Mammary microvascular endothelial cell (primary cell): ENCODE measurements around a stretch of chr18.

DNA sequence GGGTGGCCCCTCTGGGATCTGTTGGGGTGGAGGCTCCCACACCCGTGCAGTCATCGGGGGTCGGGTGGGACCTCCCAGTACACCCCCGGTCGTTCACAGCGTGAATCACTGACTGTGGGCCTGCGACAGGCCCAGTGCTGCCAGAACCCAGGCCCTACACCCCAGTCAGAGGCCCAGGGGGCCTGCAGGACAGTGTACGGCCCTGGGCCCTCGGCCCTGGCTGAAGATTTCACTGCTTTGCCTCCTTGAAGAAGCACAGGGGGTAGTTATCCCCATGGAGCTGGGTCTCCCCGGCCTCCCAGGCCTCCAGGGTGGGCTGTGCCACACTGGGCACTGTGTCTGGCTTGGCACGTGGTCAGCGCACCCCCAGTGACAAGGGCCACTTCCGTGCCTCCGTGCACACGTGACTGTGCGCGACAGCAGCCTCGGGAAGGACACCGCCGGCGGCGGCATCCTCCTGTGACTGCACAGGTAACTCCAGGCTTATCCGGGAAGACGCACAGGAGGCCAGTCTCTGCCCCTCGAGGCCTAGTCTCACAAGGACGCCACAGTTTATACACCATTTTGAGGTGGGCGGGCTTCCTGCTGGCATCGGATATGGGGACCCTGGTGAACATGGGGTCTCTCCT is 6.1 kb downstream of the NFATC1 start:
- RAMPAGE, long total RNA, result no peak

GRCh38 chr18:79409708-79410218 is 14.0 kb downstream of the NFATC1 start:
- RAMPAGE, long total RNA, result no peak

DNA sequence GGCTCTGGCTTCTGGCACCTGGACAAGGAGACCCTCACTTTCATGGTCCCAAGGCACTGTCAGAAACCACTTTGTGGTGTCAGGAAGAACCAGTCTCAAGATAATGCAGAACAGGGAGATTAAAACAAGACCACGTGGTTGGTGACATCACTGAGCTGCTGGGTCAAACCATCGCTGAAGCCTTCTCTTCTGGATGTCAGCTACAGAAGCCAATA is 55.1 kb upstream of the CTDP1 start:
- RAMPAGE, long total RNA, result no peak

DNA sequence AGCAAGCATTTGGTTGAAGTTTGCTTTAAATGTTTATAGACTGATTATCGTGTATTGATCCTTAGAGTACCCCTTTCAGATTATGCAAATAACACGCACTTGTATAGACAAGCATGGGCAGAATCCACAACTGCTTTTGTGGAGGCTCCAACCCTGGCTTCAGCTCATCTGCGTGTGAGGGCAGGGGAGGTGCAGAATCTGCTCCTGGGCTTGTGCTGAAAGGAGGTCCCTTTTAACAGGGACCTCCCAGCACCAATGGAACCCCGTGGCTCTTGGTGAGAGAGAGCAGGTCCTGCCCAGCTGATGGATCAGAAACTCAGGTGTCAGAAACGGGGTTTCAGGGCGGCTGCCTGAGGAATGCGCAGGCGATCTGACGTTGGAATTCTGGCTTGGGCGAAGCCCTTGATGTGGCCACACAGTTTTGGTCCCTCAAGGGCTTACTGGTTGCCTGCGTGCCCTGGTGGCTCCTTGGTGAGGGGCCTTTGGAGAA is 3.7 kb downstream of the CTDP1 start:
- RAMPAGE, long total RNA, result no peak

DNA sequence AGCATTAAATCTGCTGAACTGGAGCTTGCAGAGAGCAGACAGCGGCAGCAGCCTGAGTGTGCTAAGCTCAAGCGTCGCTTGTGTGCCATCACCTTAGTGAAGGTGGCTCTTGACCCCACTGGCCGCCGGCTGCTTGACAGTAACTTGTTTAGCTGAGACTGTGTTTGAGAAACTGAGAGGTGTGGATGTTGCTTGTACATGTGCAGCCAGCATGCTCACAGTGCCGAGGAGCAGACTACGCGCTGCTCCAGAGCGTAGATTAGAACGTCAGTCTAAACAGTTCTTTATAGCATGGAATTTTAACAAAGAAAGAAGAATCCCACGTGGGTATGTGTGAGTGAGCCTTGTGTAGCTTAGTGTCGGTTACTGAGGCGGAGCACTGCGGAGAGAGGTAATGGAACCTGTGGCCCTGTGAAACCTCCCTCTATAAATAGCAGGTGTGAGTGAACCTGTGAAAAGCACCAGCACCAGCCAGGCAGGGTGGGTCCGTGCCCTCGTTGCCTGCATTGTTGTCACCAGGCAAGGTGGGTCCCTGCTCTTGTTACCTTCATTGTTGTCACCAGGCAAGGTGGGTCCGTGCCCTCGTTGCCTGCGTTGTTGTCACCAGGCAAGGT is 4.5 kb downstream of the CTDP1 start:
- RAMPAGE, long total RNA, result no peak

DNA sequence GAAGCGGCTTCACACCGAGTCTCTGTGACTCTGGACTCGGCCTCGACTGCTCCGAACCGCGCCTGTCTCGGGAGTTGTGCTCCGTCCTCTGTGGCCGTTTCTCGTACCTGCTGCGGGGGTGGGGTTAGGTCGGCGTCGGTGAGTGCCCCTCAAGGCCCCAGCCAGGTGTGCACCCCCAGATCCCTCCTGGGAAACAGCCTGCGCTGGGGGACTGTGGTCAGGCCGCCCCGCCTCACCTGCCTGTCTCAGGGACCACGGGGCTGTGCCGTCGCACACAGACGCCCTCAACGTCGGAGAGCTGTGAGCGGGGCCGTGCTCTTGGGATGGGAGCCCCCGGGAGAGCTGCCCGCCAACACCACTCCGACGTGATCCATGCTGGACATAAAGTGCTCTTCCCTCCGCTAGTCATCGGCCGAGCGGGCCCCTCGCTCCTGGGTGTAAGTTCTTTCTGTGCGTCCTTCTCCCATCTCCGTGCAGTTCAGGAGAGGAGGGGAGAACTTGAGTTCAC is 55.6 kb downstream of the CTDP1 start:
- RAMPAGE, long total RNA, result no peak

- RAMPAGE, long total RNA, result no peak
Measured at GRCh38 chr18:79738315-79738766, 58.7 kb downstream of the CTDP1 start.

GRCh38 chr18:79939004-79939508 is 12.4 kb downstream of the SLC66A2 start:
- RAMPAGE, long total RNA, result no peak

- RAMPAGE, long total RNA, result no peak
Measured at GRCh38 chr18:79962235-79962835, 2.1 kb upstream of the HSBP1L1 start.

DNA sequence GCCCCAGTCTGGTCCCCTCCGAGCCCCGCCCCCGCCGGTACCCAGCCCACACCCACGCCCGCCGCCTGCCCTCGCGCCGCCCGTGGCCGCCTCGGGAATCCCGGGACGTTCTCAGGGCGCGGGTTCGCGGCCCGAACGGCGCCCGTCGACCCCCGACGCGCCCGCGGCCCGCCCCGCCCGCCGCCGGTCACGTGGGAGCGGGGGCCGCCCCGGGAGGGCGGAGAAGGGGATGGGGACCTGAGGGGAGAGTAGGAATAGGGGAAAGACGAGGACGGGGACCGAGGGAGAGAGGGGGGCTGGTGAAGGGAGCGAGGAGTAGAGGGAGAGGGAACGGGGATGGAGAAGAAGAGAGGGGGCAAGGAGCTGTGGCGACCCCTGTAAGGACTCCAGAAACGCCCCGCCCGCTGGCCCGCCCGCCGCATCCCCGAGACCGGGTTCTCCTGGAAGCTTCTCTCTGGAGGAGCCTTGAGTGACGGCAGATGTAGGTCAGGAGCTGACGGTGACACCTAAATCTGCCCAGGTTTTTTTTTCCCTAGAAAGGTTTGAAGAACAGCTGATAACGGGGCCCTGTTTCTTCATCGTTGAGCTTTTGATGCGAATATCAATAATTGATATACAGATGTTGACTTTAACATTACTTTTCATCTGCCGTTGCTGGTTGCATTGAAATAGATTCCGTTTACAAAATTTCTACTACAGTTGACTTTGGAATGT is 632 bp downstream of the ADNP2 start:
- RAMPAGE, long total RNA, result no peak